Measurements from ENCODE around the gene HIP1.

DNA sequence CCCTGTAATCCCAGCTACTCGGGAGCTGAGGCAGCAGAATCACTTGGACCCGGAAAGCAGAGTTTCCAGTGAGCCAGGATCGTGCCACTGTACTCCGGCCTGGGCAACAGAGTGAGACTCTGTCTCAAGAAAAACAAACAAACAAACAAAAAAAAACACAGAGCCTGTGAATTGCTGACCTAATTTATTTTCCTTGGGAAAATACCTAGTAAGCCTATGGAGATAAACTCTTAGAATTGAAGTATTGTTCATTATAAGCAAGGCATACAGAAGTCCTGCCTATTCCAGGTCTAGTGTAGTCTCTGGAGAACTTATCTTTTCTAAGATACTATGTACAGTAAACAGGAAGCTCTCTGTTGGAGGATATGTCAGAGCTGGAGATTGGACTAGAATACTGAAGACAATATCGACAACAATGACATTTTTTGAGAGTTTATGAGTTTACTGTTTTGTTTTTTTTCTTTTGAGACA lies 14.9 kb downstream of the GTF2I start:
- PRO-cap = no peak

- PRO-cap = no peak
These were observed 9.0 kb downstream of the NCF1 start for GRCh38 chr7:74782864-74783146.

DNA sequence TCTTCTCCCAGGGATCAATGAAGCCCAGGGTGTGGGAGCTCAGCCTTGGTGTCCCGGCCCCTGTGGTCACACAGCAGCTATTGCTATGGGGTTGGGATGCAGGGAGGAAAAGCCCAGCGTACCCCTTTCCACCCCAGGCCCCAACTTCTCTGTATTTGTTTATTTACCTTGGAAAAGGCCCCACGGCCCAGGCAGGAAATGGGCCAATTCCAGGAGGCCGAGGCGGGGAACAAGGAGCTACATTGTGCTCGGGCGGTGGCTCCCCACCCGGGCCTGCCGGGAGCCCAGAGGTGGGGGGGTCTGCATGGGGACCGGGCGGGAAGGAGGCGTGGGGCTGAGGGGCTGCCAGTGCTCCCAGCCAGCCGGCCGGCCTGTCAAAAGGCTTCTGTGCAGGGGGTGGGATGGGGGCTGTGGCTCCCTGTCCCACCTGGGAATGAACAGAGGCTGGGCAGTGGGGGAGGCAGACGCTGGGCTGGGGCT lies 23.4 kb upstream of the GTF2IRD2 start:
- PRO-cap = no peak

- PRO-cap = no peak
These were observed 74.0 kb downstream of the GTF2IRD2B start for GRCh38 chr7:75166366-75166839.

DNA sequence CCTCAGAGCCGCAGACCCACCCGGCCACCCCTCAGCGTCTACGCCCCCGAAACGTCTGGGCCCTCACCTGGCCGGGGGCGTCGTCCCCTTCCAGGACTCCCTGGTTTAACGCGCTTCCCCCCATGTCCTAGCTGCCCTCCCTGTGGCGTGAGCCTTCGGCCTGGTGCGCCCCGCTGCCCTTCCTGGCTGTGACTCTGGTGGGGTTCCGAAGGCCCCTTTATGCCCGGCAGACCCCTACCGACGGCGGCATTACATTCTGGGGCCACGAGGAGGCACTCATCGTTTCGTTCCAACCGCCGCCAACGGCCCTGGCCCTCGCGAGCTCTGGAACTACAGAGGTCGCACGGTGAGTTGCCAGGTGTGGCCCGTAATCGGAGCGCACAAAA lies 278 bp upstream of the TRIM73 start:
- PRO-cap = no peak

DNA sequence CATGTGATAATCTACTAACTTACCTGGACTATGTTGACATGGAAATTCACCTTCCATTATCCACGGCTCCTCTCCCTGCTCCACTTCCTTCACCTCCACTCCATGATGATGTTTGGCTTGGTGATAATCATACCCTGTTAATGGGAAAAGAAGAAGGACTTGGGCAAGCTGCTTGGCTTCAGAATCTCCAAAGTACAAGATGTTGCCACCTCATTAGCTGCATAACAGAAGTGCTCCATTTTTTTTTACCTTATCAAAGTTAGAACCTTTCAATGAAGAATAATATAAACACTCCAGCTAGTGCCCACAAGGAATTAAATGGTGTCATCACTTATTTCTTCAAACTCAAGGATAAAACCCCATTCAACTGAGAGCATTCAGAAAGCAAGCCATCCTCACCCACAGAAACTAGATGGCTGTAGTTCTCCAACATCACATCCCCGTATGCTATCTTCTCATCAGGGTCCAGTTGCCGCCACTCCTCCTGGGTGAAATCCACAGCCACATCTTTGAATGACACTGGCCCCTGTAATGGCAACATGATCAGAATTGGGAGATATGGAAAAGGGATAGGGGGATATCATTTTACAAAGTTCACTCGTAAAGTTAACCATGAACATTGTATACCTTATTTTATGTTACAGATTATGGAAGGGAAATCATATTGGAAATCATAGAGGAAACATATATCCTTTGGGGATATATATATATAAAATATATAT lies 23.7 kb downstream of the SPDYE5 start:
- PRO-cap = no peak

DNA sequence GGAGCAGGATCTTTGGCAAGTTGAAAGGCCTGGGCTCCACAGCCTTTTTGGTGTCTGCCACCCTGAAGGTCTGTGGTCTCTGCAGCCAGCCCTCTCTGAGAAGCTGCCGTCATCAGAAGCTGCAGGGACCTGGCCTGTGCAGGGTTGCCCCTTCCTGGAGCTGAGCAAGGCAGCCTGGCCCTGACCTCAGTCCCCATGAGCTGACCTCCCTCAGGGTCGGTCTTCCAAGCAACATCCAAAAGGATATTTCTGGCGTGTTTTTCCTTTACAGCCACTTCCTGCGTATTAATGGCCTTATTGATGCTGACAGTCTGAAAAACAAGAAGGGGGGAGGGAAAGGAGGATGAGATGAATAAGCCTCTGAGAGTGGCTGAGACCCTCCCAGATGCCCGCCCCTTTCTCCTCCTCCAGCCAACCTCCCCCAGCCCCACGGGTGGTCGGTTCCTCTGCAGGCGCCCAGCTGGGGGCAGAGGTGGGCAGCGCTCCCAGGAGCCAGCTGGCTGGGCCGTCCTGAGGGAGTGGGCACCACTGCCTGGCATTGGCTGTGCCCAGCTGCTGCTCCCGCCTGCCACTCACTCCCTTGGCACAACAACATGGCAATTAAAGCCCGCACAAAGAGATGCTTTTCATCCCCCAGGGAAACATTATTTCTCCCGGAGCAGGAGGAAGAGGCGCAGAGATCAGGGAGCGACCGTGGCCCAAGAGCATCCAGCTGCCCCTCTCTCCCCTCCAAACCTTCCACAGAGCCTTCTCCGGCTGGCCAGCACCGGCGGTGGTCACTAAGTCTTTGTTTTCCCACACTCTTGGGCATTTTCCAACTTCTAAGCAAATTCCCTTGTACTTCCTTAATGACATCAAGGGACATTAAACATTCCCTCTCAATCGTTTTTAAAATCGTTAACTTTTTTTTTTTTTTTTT lies 107.1 kb downstream of the SPDYE5 start:
- PRO-cap = no peak

DNA sequence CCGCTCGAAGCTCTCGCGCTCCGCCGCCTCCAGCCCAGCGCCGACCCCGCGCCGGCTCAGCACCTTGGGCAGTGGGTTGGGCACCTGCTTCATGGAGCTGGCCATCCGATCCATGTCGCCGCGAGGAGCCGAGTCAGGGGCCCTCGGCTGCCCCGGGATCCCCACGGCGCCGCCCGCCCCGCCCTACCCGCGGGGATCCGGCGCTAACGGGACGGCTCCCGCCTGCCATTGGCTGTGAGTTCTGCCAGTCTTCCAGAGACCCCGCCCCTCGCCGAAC lies at the start of gene HIP1:
Gene HIP1 (minus strand): TSS at position 135 of the 277 bp plus-strand sequence.
- PRO-cap = unidirectional peak, minus-strand start at position 135 of the sequence

DNA sequence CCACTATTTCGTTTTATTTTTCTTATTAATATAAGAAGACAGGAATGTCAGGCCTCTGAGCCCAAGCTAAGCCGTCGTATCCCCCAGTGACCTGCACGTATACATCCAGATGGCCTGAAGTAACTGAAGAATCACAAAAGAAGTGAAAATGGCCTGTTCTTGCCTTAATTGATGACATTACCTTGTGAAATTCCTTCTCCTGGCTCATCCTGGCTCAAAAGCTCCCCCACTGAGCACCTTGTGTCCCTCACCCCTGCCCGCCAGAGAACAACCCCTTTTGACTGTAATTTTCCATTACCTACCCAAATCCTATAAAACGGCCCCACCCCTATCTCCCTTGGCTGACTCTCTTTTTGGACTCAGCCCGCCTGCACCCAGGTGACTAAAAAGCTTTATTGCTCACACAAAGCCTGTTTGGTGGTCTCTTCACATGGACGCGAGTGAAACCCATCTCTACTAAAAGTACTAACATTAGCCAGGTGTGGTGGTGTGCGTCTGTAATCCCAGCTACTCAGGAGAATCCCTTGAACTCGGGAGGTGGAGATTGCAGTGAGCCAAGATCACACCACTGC lies 16.2 kb upstream of the CCL26 start:
- PRO-cap = no peak

- PRO-cap = no peak
These were observed 17.7 kb downstream of the CCL24 start for GRCh38 chr7:75795785-75796353.

DNA sequence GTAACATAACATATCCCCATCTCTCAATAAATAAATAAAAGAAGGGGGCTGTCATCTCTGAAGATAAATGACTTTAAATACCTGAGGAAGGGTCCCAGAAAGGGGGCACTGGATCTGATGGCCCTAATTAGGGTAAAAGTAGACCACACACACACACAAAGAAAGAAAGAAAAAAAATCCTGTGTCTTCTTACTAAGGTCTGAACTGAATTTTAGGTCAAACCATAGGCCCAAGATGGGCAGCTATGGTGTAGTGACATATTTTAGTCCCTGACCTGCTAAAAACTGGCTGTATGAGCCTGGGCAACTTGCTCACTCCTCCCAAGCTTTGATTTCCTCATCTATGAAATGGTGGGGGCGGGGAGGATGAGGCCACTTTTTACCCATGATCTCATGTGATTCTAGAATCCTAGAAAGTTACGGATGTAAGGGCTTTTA lies 6.0 kb upstream of the CCL24 start:
- PRO-cap = no peak

- PRO-cap = no peak
These were observed 3.2 kb downstream of the RHBDD2 start for GRCh38 chr7:75881817-75882577.

DNA sequence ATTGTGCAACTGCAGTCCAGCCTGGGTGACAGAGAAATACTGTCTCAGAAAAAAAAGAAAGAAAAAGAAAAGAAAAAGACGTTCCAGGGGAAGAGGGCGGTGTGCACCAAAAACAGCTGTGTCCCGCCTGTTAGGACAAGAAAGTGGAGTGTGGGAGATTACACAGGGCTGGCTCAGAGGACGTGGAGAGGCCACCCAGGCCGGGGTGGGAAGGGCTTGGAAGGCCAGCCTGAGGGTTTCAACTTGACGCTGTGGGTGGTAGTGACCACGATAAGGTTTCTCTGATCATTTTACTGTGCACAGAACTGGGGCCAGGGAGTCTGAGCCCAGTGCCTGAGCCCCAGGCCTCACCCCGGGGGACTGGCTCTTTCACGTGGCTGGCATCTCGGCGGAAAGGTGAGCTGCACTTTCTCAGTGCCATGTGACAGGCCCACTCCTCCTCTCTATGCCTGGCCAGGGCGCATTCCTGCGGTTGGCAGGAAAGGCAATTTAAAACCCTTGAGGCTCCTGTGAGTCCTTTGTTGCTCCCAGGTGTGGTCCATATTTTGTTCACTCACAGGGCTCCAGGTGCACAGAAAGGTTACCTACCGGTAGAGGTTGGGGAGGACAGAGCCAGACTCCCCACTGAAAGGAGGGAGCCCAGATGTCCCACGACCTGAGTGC lies 14.0 kb downstream of the RHBDD2 start:
- PRO-cap = no peak

GRCh38 chr7:75943997-75944315 lies 29.0 kb downstream of the POR start:
- PRO-cap = no peak

- PRO-cap = no peak
These were observed 28.1 kb downstream of the TMEM120A start for GRCh38 chr7:75965801-75967096.

- PRO-cap = unidirectional peak, minus-strand start at chr7:76090346
These were observed 42.0 kb downstream of the MDH2 start for GRCh38 chr7:76089784-76090397.

- PRO-cap = no peak
These were observed 66.4 kb upstream of the SRRM3 start for GRCh38 chr7:76135312-76135664.

DNA sequence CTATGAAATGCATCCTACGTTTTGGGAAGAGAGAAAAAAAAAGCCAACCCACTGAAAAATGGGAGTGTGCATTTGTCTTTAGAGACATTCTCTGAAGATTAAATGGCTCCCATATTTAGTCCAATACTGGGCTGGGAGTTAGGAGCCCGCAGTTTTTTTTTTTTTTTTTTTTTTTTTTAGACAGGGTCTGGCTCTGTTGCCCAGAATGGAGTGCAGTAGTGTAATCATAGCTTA lies 13.5 kb downstream of the SRRM3 start:
- PRO-cap = no peak

DNA sequence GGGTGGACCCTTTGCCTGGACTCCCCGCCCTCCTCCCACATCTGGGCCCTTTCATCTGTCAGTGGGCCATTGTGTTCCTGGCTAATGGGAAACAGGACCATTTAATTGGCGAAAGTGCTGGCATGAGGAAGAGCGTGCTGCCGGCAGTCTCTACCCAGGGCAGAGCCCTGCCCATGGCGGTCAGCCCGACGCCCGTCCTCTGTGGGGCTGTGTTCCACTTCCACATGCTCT lies 49.2 kb downstream of the SRRM3 start:
- PRO-cap = no peak

DNA sequence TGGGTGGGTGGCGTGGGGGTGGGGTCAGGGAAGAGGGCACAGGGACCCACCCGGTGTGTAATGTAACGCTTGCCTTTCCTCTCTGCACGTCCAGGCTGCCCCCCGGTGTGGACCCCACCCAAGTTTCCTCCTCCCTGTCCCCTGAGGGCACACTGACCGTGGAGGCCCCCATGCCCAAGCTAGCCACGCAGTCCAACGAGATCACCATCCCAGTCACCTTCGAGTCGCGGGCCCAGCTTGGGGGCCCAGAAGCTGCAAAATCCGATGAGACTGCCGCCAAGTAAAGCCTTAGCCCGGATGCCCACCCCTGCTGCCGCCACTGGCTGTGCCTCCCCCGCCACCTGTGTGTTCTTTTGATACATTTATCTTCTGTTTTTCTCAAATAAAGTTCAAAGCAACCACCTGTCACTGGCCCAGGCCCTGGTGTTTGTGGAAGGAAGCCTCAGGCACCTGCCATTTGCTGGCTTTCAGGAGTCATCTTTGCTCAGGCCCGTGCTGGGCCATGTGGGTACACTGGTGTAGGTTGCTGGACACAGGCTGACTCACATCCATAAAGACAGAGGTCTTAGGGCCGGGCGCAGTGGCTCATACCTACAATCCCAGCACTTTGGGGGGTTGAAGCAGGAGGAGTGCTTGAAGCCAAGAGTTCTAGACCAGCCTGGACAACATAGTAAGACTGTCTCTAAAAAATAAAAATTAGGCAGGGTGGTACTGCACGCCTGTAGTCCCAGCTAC lies 1.6 kb downstream of the HSPB1 start:
- PRO-cap = no peak